GM19239 (cell line): ENCODE measurements around a stretch of chr4.

GRCh38 chr4:121765971-121766363 lies 1.0 kb upstream of the SMIM43 start:
- RRBS, result no CpG with 5 or more reads among the region's 6 CpGs

DNA sequence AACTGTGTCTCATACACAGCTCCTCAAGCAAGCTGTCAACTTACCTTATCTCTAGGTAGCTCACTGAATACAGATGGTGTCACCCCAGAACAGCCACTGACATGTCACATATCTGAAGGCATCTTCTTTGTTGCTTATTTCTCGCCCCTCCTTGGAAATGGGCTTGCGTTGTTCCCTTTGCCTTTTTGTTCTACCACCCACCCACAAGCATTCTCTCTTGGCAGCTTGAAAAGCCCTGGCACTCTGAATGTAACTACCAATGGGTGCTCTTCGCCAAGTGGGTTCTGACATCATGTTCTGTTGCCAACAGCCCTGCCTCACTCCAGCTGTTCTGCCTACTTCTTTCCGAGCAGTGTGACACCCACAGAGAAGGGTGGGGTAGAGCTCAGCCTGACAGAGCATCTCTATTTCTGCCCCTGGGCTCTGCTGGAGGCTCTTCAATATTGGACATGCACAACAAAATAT lies 15.8 kb upstream of the EXOSC9 start:
- RRBS, result no CpG with 5 or more reads among the region's 4 CpGs

DNA sequence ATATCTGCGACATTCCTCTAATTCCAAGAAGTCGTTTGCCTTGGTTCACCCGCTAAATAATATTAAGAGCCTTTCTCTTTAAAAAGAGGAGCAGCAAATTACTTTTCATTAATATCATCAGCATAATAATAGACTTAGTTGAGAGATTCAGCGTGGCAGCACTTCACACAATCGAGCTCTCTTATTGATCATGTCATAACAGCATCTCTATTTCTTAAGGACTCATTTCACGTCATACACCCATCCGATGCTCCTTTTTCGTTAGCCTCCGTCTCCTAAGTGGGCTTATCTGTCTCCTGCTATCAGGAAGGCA lies 339 bp upstream of the BLTP1 start:
- RRBS, result no CpG with 5 or more reads among the region's 9 CpGs

DNA sequence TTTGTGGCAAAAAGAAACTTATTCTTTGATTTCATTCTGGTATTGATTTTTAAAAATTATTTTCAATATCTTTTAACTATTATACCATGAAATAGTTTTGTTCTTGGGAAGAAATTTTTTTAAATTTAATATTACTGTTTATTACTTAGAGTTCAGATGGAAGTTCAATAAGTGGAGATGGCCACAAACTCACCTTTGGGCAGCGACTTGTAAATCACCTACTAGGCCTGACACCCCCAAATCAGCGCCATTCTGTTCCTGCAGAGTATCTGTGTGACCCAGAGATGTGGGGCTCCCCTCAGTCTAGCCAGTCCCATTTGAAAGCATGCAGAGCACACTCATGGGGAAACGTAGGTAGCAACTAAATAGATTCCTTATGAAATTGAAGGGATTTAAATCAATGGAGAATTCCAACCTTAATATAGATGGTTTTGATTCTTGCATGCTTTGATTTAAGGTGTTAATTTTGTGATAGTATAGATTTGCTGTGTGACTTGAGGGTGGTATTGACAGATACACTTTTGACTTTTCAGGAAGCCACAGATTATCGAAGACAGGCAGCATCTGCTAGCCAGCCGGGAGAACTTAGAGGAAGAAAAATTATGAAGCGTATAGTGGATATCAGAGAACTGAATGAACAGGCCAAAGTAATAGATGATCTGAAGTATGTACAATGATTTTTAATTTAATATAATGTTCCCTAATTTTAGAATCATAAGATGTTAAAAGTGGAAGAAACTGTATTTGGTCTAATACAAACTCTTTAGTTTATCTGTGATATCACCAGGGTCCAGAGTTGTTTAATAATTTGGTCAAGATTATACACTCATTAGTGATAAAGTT lies 62.4 kb upstream of the ADAD1 start:
- RRBS, result no CpG with 5 or more reads among the region's 6 CpGs

GRCh38 chr4:123553985-123554725 lies 157.6 kb downstream of the SPRY1 start:
- RRBS, result no CpG with 5 or more reads among the region's 1 CpG

- RRBS, result no CpG with 5 or more reads among the region's 9 CpGs
Observed at GRCh38 chr4:123749361-123750095, 352.9 kb downstream of the SPRY1 start.

DNA sequence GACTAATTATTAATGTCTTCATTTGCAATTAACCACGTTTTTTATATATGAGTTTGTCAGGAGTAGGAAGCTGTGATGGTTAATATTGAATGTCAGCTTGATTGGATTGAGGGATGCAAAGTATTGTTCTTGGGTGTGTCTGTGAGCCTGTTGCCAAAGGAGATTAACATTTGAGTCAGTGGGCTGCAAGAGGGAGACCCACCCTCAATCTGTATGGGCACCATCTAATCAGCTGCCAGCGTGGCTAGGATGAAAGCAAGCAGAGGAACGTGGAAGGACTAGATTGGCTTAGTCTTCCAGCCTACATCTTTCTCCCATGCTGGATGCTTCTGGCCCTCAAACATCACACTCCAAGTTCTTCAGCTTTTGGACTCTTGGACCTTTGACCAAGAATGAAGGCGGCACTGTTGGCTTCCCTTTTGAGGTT lies 484.5 kb downstream of the SPRY1 start:
- RRBS, result no CpG with 5 or more reads among the region's 4 CpGs

DNA sequence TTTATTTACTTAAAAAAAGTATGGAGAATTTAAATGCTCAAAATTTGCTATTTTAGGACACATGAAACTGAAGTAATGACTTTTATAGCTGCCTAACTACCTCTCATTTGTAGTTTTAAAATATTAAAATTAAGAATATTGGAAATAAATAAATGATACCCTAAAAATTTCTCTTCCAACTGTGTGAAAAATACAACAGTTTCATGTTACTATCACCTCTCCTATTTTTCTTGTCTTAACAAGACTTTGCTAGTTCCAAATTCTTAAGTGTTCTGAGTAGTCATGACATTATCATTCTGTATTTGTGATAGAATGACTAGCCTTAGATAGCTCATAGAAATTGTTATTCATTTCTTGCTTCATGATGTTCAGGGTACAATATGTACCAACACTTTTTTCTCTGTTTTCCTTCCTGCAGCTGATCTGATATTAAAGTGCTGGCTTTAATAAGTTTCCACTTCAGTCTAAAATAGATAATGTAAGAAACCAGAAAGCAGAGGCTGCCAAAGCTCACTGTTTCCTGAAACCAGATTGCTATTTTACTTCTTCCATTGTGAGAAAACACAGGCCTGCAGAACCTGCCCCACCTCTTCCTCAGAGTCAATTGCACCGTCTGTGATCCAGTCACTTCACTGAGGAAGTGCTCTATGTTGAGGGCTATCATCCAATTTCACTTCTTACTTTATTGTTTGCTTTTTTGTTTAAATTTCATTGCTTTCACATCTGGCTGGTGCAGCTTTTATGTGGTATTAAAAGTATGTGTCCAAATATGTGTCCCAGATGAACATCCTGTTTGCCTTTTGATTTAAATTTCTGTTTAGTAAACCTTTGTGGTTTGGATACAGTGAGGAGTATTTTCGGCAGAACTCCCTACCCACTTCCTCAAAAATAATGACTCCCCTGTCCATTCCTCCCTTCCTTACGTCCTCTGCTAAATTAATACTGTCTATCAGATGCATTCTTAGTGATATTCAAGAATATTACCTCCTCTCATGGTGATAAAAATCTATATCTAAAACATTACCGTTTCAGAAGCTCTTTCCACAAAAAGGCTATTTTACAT lies 652.2 kb downstream of the ANKRD50 start:
- RRBS, result no CpG with 5 or more reads among the region's 4 CpGs

- RRBS, result no CpG with 5 or more reads among the region's 3 CpGs
Observed at GRCh38 chr4:124686333-124686590, 26.3 kb downstream of the ANKRD50 start.

GRCh38 chr4:124709922-124710800 lies 2.4 kb downstream of the ANKRD50 start:
- RRBS, result no CpG with 5 or more reads among the region's 8 CpGs

- RRBS, result no CpG with 5 or more reads among the region's 14 CpGs
Observed at GRCh38 chr4:124713170-124713655, 681 bp upstream of the ANKRD50 start.

DNA sequence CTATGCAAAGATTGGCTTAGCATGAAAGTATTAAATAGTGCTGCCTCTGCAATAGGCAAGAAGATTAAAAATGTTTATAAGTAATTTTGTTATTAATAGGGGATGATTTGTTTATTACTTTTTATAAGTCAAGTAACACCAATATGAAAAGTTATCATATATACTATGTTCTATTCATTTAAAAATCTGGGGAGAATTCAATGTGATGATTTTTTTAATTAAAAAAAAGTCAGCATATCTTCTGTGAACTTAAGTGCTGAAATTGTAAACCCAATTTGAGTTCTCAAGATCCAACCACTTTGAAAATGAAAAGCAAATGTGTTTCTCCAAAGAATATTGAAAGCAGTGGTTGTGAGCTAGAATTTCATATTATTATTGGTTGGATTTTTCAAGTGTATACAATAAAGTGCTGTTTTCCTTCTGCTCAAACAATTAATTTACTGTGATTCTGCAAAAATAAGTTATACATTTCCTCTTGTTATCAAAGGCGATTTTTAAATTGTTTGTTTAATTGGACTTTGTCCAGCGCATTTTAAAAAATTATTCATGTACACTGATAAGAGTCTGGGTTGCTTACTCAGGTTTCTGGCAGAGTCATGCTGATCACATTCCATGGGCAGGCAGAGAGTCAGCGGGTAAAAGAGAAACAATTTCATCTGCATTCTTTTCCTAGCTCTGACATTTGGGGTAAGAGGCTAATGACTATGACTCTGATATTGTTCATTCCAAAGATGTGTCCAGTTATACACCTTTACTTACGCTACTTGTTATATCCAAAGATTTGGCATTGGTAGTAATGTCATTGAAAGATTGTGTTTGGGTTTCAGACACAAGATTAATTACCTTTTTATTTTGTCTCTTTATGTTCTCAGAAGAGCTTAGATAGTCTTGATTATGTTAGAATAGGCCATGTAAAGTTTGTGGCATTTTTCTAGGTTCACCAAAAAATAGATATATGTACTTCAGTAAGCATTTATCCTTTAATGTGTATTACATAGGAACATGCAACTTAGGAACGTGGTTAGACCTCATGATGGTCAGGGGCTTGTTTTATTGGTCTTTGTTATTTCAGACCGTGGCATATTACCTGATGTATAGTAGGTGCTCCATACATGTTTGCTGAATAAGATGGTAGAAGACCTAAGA lies 8.9 kb downstream of the FAT4 start:
- RRBS, result no CpG with 5 or more reads among the region's 6 CpGs

GRCh38 chr4:127656017-127656378 lies 23.2 kb downstream of the INTU start:
- RRBS, result no CpG with 5 or more reads among the region's 10 CpGs

DNA sequence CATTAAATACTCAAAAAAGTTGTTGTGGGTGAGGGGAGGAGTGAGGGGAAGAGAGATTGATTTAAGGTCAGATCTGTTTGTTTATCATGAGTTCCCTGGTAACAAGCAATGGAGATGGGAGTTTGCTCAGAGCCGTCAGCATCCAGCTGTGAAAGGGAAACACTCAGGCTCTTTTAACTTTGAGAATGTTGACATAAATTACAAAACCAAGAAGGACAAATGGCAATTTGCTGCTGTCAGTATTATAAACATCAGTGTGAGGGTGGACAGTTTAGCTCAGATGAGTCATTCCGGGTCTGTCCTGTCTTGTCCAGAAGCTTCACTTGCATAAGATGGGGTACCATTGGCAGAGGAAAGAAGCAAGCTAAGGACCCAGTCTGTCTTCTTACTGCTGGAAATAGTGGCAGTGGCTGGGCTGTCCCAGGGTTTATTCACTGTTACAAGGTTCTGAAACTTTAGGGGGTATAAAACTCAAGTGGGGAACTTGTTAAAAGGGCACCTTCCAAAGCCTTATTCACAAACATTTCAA lies 98.4 kb upstream of the PGRMC2 start:
- RRBS, result no CpG with 5 or more reads among the region's 2 CpGs

DNA sequence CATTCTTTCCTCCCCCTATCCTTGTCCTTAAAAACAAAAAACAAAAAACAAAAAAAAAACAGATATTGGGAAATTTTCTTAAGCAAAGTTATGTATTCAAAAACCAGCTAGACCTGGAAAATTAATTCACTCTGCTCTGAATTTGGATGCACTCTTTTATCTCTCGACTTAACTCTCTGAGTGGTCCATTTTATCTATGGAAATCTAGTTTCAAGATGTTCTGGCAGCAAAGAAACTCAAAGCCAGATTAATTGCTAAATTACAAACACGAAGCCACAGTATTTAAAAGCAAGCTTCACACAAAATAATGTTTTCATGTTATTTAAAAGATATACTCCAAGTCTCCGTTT lies 106.8 kb upstream of the PGRMC2 start:
- RRBS, result no CpG with 5 or more reads among the region's 3 CpGs

GRCh38 chr4:128570190-128570962 lies 239.1 kb upstream of the JADE1 start:
- RRBS, result no CpG with 5 or more reads among the region's 6 CpGs

GRCh38 chr4:128601866-128602451 lies 207.5 kb upstream of the JADE1 start:
- RRBS, result no CpG with 5 or more reads among the region's 2 CpGs

DNA sequence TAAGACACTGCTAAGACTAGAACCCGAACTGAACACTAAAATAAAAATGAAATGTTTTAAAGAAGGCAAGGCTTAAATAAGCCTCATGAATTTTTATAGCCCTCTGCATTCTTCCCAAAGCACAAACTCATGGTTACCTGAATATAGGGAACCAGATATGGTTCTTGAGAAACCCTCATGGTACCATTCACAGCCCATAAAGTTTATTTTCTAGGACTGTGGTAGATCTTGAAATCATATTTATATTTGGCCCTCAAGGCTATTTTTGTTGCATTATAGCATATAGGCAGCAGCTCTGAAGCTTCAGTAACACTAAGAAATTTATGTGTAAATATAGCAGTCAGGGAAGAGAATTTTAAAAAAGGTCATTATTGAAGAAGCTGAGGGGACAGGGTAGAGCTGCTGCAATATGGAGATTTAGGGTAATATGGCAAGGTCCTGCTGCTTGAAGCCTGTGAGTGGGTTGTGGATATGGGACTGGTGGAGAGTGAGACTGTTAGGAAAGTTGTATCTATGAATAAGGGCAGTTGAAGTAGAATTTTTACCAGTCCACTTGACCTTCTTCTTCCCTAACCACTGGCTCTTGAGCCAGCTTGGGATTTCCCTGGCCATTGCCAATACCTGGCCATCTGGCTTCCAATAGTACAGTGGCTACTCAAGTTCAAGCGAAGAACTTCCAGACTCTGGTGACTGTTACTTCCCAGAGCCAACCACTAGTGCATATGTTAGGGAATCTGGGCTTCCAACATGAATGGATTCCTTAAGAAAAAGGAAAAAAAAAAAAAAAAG lies 63.2 kb downstream of the JADE1 start:
- RRBS, result no CpG with 5 or more reads among the region's 2 CpGs